Vermiform appendix (tissue), 1 donor: ENCODE measurements around a stretch of chr1.

DNA sequence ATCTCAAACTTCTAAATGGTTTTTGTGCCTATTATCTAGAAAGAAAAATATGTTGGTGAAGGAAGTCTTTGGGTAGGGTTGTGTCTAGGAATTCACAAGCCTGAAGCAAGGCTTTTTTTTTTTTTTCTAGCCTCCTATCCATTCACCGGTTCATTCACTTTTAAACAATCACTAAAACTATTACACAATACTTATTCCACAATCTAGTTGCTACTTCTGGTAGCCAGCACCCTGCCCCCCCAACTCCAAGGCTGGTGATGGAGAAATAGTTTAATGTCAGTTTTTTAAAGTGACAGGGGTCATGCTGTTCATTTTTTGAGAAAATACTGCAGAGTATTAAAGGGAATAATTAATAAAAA, 11.0 kb downstream of the IRF2BP2 start:
- PRO-cap = no peak

DNA sequence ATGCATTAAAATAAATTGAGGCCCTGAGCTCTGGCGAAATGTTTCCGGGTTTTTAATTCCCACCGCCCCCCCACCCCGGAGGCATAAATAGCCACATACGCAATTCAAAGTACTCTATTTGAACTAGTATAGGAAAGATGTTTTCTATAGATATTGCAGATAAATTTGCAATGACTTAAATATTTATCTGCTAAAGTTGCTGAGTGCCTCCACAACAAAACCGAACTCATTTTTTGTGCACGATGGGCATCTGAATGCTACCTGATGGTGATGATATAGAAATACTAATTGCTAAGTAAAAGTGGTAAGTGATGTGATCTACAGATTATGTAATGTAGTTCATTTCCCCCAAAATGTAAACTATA, 8.6 kb downstream of the IRF2BP2 start:
- PRO-cap = no peak

DNA sequence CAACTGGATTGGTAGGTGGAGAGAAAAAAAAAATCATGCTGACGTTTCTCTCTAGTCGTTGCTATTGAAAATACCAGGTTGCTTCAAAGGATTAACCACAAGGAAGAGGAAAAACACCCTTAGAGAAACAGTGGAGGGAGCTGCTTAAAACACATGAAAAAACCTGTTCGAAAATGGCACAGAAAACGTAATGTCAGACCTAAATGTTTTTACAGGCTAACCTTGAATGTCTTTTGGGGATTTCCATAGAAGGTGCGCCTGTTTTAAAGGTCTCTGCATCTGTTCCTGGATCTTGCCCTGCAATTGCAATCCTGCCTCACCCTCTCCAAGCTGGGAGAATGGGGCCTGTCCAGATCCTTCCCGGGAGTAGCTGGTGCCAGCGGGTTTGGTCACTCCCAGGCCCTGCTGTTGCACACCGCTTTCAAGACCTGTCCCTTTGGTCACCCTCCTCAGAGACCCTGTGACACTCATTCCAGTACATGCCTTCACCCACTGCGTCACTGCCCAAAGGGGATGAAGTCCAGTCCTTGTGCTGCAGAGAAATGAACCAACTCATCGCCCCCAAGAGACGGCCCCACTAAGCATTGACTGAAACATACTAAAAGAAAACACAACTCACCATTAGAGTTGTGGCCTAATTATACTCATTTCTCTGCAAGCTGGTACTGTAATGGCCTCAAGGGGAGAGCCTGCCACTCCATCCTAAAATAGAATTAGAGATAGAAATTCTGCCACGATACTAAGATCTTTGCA, 1.8 kb upstream of the IRF2BP2 start:
- PRO-cap = bidirectional peak, plus-strand start at position 94 of the sequence, minus-strand start outside the sequence; bidirectional peak, plus-strand start at position 352 of the sequence, minus-strand start at position 368 of the sequence

- PRO-cap = no peak
Observed at GRCh38 chr1:234627977-234628382, 18.0 kb upstream of the IRF2BP2 start.

DNA sequence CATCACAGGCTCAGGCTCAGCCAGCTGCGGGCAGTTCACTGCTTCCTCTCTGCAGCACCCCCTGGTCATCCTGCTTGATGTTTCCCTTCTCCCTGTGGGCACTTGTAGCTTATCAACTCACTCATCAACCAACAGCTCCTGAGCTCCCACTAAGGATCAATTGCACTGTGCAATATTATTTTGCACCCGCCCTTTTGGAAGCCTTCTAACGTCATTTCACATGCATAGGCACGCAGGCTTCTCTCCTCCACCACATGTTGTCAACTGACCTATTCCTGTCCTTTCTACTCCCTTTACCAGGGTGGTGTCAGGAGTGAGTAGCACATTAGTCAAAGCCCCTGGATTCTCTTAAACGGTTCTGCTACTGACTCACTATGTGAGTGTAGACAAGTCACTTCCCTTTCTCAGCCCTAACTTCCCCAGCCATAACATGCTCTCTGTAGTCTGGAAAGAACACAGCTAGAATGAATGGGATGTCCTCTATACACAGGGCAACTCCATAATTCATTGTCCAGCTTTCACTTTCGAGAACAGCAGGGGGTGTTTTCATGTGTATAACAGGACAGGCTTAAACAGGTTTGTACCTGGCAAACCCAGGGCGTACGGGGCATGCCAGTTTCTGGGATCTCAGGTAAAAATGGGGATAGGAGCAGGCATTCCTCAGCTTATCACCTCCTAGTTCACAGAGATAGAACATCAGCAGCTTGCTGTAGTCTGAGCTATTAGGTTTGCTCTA, 47.2 kb upstream of the IRF2BP2 start:
- PRO-cap = no peak

DNA sequence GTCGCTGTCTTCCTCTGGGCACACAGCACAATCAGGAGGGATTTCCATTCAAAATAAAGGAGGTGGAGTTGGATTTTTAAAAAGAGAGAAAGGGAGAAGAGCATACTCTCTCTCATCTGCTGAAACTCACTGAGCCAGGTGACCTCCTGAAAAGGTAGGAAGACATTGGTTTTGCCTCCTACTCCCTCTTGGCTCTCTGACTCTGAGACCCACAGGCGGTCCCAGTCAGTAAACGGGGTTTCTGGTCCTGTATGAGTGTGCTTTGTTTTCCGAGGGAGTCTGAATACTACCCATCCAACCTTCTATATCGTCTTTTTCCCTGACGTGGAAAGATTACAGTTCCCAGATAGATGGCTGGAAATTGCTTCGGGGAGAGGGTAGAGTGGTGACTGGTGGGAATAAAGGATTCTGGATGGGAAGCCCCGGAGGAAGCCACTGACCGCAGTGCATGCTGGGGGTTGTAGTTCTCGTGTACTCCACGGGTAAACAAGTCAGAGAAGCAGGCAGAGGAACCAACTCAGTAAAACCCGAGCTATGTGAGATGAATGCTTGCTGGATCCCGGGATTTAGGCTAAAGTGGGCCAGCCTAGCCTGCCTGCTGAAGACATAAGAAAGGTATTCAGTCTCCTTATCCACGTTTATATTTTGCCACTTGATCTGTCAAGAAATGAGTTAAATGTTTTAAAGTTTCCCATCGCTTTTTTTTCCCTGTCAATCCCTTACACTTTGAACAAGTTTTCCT, 66.1 kb upstream of the IRF2BP2 start:
- PRO-cap = bidirectional peak, plus-strand start at position 494 of the sequence, minus-strand start at position 400 of the sequence

DNA sequence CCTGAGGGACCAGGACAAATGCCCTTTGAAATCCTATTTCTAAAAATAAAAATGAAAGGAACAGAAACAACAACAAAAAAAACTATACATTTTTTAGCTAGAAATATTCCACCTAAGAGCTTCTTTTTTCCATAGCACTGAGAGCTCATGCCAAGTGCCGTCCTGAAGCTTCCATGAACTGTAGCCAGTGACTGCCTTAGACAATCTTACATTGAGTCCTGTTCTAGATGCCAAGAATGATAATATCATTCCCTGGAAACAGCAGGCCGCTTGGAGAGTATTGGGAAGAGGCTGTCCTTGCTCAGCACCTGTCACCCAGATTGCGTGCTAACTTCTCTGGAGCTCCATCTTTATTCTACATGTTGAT, 82.9 kb upstream of the IRF2BP2 start:
- PRO-cap = no peak

GRCh38 chr1:234836095-234836855, 226.3 kb upstream of the IRF2BP2 start:
- PRO-cap = no peak

DNA sequence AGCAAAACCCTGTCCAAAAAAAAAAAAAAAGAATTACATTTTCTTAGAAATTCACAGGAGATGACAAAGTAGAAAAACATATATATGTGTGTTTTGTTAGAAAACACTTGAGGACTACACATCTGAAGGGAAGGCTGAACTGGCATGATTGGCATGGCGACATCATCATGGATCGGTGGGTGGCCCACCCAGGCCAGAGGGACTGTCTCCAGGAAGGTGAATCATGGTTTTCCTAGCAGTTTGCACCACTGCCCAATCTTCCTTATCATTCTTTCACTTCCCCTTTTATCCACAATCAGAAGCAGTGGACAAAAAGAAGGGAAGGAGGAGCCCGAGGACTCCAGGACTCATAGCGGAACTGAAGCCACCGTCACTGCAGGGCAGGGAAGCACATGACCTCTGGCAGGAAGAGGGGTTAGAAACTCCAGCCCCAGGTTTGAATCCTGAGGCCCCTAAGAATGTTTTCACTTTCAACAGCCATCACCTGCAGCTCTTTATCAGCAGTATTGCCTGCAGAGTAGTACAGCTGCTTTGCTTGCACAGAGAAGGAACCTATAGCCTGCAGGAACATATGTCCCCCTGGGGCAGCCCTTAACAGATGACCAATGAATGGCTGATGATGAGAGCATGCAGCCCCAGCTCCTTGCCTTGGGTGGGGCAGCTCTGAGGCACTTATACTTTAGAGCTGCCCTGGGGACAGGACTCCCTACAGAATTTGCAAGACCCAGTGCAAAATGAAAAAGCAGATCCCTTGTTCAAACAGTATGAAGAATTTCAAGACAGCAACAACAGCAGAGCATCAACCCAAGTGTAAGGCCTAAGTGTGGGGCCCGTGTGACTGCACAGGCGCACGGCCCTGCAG, 241.6 kb upstream of the IRF2BP2 start:
- PRO-cap = no peak

DNA sequence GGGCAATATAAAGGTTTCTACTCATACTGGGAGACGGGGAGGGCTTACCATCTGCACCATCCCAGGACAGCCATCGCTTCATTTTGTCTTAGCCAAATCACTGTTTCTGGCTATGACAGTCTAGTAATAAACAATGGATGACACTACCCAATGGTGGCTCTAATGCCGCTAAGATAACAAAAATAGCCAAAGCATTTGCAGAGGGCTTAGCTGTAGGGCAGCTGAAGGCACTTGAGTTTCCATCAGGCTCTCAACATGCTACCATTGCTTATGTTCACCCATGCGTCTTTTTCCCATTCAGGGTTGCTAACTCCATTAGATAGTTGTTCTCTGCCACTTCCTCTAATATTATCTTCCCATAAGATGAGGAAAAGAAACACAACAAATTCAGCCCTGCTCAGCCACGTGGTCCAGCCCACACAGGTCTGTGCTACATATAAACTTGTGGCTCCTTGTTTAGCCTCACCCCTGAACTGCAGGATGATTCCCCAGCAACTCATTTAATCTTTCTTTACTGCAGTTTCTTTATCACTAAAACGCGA, 159.6 kb downstream of the TOMM20 start:
- PRO-cap = unidirectional peak, plus-strand start at position 465 of the sequence

- PRO-cap = no peak
Observed at GRCh38 chr1:234986606-234987267, 141.9 kb downstream of the TOMM20 start.

DNA sequence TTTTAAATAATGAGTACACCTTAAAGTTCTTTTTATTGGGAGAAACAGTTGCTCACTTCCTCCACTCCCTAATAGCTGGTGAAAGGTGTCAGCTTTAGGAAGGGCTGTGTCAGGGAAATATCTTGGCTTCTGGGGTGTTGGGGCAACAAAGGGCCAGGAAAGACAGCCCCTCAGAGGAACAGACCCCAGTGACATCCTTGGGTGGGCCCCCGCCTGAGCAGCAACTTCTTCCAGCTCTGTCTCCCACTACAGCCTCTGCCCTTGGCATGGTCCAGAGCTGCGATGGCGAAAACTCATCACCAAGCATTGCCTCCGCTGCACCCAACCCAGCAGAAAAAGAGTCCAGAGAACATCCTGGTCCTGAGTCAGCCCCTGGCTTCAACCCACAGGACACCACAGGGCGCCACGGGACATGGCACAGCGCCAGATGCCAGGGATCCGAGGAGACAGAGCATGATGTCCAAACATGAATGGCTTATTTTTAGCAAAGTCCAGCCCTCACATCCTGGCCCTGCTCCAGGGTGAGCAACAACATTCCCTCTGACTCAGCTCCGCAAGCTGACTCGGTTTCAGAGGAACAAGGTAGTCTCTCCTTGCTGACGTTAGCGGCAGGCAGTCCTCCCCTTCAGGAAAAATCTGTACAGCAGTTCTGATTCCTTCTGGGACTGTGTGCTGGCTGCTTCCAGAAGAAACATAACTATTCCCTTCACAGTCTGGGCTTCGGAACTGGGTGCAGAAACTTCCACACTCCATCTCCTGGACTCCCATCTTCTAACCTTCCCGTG, 131.5 kb downstream of the TOMM20 start:
- PRO-cap = bidirectional peak, plus-strand start at position 652 of the sequence, minus-strand start at position 284 of the sequence

DNA sequence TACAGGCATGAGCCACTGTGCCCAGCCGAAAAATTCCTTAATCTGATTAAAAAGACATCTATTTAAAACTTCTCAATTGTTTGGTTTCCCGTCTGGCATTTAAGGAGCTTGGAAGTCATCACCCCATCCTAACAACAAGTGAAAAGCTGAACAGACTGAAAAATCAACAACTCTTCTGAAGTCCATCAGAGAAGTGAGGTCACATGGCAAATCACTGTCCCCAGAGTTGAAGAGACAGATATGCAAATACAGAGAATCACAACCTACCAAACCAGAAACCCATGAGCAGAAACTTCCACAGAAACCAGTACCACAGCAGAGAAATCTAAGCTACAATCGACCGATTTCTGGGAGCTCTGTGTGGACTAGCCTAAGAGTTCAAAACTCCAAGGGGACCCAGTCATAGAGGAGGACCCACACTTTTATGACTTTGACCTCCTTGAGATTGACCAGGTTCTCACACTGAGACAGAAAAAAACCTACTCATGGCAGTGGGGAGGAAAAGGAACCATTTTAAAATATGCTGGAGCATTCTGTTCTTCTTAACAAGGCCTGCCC, 93.8 kb downstream of the TOMM20 start:
- PRO-cap = no peak

DNA sequence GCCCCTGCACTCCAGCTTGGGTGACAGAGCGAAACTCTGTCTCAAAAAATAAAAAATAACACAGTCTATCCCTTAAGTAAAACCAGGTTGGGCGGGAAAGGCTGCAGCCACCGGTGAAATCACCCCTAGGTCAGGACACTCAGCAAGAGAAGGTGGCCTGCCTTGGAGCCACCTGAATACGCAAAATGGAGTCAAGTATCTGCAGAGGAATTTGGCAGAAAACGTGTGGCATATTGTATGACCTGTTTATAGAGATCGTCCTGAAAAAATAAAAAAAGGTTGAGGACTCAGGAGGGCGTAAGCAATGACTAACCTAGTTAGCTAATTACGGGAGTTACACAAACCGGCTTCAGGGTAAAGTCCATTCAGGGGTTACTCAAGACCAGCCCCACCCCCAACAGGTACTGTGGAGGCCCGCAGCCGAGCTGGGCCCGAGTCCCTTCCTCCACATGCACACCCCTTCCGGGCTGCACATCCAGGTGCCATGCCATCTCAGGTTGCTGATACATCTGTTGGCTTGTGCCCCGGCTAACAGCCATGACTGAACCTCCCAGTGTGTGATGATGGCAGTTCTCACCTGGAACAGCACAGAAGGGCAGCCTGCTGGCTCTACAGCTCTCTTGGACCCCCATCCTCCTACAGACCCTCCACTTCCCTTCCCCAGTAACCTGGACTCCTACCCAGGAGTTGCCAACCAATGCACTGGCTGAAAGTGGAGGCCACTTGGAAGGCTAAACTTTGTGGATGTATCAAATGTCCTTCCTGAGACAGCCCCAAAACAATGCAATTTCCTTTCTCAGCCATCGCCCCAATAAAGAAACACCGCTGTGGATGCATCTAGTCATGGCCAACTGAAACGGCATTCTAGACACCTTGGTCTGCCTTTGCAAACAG, 66.1 kb downstream of the TOMM20 start:
- PRO-cap = bidirectional peak, plus-strand start at position 534 of the sequence, minus-strand start at position 213 of the sequence

- PRO-cap = no peak
Observed at GRCh38 chr1:235106862-235107786, 21.5 kb downstream of the TOMM20 start.

DNA sequence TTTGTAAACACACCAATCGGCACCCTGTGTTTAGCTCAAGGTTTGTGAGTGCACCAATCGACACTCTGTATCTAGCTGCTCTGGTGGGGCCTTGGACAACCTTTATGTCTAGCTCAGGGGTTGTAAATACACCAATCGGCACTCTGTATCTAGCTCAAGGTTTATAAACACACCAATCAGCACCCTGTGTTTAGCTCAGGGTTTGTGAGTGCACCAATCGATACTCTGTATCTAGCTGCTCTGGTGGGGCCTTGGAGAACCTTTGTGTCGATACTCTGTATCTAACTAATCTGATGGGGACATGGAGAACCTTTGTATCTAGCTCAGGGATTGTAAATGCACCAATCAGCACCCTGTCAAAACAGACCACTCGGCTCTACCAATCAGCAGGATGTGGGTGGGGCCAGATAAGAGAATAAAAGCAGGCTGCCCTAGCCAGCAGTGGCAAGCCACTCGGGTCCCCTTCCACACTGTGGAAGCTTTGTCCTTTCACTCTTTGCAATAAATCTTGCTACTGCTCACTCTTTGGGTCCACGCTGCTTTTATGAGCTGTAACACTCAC, 12.6 kb upstream of the TOMM20 start:
- PRO-cap = no peak

DNA sequence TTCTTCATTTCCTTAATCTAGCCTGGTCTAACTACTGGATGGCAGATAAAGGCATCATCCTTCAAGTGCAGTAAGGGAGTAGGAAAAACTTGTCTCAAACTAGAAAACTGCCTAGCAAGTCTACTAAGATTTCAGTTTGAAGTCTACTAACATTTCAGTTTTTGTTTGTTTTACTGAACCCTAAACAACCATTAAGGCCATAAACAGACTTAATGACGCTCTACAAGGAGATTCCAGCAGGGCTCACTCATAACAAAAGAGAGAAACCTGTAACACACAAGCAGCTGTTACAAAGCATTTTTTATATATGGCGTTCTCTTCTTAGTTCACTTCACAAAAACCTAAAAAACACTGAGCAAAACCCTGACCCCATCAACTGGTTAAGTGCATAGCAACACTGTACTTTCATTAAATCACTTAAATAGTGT, 1.7 kb downstream of the B3GALNT2 start:
- PRO-cap = no peak

DNA sequence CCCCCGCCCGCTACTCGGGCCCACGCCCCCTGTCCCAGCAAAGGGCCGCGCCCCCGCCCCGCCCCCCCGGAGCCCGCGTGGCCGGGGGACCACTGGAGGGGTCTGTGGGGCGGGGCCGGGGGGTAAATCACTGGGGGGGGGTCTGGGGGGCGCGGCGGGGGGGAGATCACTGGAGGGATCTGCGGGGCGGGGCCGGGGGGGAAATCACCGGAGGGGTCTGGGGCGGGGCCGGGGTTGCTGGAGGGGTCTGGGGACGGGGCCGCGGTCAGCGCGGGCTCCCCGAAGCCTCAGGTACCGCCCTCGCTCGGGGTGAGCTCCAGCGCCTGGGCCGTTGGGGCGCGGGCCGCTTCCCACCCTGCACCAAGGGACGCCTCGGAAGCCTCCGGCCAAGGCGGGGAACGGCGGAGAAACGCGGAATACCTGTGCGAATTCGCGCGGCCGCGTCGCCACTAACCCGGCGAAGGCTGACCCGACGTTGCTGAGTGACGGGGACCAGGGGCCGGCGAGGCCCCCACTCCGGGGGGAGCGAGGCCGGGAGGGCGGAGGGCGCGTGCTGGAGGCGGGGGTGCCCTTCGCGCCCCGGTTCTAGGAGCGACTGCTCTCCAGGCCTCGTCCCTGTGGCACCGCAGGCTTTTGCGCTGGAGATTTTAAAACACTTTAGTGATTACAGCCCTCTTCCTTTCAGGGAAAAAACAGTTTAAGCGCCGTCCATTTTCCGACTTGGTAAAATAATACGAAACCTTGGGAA, 719 bp upstream of the GNG4 start:
- PRO-cap = no peak

- PRO-cap = no peak
Observed at GRCh38 chr1:235881858-235882730, 15.4 kb upstream of the LYST start.

DNA sequence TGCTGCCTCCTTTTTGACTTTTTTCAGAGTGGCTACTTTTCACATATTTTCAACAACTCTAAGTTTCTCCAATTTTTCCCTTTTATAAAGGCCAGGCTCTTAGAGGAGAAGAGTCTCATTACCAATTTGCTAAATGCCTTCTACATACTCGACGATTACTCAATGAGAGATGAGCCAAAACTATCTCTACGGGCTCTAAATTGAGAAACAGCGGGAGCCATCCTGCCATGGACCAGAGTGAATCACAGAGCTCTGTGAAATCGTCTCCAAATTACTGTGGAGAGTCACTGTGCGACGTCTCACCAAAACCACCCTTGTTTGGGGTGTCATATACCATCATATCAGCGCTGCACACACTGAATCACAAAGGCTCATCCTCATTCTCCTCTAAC, 44.6 kb downstream of the NID1 start:
- PRO-cap = no peak